ENCODE measurements around a stretch of chr18.

GRCh38 chr18:46836128-46836801 lies 79.4 kb upstream of the ST8SIA5 start:
- PRO-cap, result no peak
- RAMPAGE, long total RNA, result no peak

GRCh38 chr18:47260895-47261444 lies 9.5 kb upstream of the SKOR2 start:
- PRO-cap, result no peak
- RAMPAGE, long total RNA, result no peak

- PRO-cap, result no peak
- RAMPAGE, long total RNA, result no peak
These were observed 105.0 kb downstream of the SMAD2 start for GRCh38 chr18:47825442-47825858.

GRCh38 chr18:47883665-47884160 lies 46.7 kb downstream of the SMAD2 start:
- PRO-cap, result no peak
- RAMPAGE, long total RNA, result no peak

DNA sequence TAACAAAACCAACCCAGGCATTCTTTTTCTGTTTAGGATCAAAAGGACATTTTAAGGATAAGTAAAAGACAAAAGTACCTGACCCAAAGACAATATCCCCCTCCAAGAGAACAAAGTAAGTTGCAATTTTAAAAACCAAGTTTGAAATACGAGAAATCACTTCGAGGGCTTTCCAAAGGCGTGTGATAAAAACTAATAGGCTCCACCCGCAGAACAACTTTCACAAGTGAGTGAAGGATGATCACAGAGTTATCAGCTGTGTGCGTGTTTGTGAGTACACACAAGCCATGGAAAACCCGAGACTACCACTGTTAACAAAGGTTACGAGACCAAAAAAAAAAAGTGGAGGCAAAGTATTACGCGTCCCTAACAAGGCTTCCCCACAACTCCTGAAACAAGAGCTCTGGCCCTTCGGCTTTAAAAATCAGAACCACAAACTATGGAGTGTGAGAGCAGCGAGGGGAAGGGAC lies 766 bp downstream of the SMAD2 start:
- PRO-cap, result bidirectional peak, plus-strand start at position 211 of the sequence, minus-strand start at position 228 of the sequence; bidirectional peak, plus-strand start at position 427 of the sequence, minus-strand start at position 391 of the sequence
- RAMPAGE, long total RNA, result no peak

DNA sequence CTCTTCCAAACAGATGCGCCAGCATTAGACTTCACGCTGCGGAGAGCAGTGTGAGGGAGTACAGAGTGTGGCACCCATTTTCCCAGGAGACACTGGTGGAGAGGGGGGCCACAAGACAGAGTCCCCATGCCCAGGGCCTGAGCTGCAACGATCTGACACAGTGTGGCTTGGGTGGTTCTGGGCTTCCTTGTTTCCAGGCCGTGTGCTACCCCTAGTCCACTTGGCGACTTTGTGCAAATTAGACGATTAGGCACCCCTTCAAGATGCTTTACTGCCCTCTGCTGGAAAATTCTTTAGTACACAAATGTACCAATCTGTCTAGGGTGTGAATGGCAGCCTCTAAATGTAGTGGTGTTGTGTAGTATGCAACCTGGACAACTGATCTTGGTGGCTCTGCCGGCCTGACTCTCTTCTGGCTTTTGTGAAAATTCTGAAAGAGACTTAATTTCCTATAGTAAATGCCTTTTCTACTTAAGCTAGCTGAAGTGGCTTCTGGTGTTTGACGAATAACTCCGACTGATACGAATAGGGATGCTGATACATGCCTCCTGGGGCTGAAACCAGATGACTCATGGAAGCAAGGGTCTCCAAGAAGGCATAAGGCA lies 92.2 kb upstream of the SMAD2 start:
- PRO-cap, result unidirectional peak, minus-strand start at position 235 of the sequence
- RAMPAGE, long total RNA, result no peak

DNA sequence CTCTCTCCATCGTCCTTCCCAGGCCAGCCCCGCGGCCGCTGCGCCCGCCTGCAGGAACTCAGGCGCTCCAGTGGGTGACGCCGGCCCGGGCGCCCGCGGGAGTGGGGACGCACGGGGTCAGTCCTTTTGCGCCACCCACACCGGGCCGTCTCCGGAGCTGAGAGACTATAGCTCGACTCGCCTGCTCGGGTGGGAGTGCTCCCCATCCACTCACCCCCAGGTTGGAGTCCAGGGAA lies 205.6 kb upstream of the SMAD2 start:
- PRO-cap, result no peak
- RAMPAGE, long total RNA, result no peak

DNA sequence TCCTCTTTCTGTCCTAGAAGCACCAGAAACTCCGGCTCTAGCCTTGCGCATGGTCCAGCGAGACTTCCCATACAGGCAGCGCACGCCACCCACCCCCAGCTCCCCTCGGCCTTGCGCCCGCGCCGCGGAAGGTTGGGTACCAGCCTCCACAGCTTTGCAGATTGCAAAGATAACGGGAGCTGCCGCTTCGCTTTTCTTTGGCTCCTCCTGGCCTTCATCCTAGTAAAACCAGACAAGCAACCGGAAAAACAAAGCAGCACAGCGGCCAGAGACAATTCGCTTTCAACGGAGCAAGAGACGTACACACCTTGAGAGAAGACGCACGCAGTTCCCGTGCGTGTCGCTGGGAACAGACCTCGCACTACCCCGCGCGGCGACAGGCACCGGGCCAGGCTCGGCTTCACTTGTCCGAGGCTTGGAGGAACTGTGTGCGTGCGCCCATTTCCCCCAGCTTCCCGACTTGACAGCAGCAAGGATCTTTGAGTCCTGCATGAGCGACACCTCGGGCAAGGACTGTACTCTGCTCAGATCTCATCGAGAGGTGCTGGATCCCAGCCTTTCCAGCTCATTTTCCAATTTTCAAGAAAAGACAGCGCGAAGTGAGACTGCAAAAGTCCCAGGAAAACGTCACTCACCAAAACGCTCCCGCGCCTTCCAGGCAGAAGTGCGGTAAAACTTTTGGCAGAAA lies 988 bp downstream of the ZBTB7C start:
- PRO-cap, result no peak
- RAMPAGE, long total RNA, result no peak

DNA sequence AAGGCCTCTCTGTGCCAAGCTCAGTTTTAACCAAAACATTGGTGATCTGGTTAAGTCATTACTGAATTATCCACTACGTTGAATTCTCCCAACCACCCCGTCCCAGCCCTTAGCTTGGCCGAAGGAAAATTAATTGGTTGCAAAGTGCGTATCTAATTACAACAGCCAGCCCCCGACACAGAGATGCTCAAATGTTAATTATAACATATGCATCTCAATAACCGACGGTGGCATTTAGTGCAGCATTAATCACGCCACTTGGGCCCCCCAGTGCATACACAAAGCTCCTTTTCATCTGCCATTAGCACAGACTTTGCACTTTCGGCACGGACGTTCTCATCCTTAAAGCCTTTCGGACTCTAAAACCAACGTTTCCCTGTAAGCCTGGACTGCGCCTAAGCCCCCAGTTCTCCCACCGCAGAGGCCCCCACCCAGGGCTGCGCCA lies 440 bp upstream of the CTIF start:
- PRO-cap, result unidirectional peak, plus-strand start at position 73 of the sequence; bidirectional peak, plus-strand start at position 327 of the sequence, minus-strand start at position 124 of the sequence
- RAMPAGE, long total RNA, result no peak

- PRO-cap, result bidirectional peak, plus-strand start at chr18:48540496, minus-strand start at chr18:48540335; bidirectional peak, plus-strand start at chr18:48540750, minus-strand start at chr18:48540677
- RAMPAGE, long total RNA, result no peak
These were observed 1.6 kb downstream of the CTIF start for GRCh38 chr18:48540271-48541009.

DNA sequence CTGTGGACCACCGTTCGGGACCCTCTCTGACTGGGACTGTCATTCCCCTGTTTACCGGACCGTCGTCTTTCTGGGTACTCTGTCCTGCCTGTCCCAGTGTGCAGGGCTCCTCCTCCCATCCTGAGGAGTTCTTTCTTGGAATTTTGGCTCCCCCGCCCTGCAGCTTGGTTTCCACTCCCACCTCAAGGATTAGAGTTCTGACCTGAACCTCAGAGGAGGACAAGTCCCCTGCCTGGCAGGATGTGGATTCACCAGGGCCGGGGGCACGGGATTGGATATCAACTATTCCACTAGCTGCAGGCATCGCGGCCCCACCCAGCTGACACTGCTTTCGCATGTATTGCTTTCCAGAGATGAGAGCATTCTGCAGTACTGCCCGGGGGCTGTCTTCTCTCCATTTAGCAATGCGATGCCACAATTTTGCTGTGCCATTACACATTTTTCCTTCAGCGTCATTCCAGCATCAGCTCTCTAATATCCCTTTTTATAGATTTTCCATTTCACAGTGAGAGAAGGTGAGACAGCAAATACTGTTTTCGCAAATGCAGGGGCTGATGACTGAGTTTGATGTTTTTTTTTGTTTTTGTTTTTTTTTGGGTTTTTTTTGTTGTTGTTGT lies 41.9 kb downstream of the CTIF start:
- PRO-cap, result no peak
- RAMPAGE, long total RNA, result no peak

DNA sequence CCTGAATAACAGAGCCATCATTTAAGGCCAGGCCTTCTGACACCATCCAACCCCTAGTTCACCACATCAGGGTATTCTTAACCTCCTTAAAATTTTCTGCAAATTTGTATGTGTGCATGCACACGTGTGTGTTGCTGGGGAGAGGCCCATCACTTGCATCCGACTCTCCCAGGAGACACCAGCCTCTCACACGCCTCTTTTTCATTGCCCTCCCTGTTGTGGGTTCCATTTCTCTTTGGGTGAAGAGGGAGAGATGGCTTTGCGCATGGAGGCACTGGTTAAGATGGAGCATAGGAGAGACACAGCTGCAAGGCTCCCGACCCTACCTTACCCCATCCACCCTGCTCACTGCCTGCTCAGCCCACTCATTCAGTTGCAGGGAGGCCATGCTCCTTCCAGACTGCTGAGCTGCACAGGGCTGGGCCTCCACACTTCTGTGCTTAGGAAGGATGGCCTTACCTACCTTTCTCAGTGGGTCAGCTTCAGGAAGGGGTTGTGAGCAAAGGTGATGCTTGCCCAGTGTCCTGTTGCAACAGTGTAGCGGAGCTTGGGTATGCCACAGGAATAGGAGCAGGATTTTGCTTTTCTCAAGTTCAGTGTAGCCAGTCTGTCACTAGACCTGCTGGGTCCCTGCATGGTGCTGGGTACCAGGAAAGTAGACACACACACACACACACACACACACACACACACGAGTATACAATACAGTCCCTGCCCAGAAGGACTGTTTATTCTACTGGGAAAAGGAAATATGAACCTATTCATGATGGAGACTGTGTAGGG lies 127.8 kb downstream of the CTIF start:
- PRO-cap, result no peak
- RAMPAGE, long total RNA, result no peak

DNA sequence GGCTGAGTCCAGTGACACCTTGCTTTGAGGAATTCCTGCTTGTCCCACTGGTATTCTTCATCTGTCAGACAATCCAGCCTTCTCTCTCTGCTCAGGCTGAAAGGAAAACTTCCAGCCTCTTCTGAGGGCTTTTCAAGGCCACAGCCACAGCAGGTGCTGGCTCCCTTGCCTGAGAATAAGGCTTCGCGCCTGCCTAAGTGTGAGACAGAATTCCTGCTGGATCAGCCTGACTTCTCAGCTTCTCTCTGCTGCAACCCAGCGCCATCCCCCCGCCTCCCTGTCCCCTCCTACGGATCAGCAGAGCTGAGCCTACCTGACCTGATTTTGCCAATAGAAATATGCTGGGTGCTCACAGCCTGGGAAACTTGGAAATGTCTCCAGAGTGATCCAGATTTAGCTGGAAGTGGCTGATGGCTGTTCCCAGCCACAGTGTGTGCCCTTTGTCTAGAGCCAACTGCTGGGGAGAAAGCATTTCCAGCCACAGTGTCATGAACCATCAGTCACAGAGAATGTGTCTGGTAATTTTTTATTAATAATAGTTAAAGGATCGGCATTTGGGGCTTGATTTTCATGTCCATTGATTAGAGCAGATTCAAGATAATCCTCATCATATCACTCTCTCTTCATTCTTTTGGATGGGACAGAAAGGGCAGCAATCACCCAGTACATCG lies 147.8 kb downstream of the SMAD7 start:
- PRO-cap, result no peak
- RAMPAGE, long total RNA, result no peak

DNA sequence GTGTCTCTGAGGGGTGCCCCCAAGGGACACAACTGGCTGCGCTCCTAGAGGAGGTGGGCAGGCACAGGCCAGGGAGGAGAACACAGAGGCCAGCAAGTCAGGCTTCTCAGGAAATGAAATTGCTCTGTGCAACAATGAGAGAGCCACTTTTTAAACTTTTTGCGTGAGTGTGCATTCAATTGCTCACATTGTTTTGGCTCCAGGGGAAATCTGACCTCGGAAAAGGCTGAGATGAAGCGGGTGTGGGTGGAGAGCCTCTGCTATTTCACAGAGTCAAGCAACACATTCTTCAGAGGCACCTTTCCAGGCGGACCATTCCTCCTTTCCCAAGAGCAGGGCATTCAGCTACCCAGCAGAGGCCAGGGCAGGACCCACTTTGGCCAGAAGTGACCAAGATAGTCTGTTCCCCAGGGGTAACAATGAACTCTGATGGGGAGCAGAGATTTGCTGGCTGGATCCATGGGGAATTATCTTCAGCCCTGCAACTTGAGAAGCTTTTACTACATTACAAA lies 125.4 kb downstream of the SMAD7 start:
- PRO-cap, result no peak
- RAMPAGE, long total RNA, result no peak

GRCh38 chr18:48868402-48868761 lies 82.4 kb downstream of the SMAD7 start:
- PRO-cap, result no peak
- RAMPAGE, long total RNA, result no peak

DNA sequence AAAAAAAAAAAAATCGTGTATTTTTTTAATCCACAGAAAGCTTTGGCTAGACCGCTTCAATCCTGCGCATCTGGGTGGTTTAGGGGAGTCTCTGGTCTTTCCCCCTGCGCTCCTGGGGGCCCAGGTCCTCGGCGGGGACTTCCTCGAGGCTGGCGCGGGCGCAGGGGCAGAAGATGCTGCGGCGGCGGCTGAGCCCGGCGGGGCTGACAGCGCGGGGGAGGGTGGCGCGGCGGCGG lies 488 bp upstream of the SMAD7 start:
- PRO-cap, result no peak
- RAMPAGE, long total RNA, result no peak

DNA sequence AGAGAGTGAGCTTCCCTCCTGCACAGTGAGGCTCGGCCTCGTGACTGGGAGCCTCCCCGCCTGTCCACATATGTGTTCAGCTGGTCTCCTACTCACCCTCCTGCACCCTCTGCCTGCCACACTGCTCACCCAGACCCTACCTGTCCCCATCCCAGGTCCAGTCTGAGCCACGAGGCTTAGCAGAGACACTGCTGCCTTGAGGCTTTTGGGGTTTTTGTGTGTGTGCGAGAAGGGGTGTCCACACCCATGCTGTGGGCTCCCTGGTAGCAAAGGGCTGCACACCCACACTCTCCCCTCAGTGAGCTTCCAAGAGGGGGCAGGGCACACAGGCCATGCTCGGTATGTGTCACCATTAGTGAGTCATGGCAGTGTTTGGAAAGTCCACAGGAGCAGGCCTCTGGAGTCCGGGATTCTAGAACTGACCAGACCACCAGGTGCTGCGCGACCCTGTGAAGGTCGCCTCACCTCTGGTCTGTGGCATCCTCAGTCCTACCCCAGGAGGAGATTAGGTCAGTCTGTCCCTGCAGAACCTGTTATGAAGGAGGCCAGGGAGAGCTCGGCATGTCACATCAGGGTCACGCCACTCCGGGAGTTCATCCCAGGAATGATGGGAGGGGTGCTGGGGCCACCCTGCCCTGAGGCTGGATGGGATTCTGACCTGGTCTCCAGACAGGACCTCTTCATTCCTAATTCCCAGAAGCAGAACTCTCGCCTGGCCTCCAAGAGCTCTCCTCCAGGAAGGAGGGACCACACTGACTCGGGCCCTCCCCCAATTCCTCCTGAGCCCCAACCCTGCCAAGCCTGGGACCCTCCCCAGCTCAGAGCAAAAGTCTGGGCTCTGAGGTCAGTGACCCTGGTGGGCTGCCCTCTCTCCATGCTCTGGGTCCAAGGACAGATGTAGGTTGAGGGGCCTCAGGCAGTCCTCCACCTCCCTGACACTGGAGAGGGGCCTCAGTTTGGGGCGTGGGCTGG lies 40.0 kb upstream of the SMAD7 start:
- PRO-cap, result no peak
- RAMPAGE, long total RNA, result no peak

GRCh38 chr18:49490542-49491021 lies 1.7 kb downstream of the RPL17 start:
- PRO-cap, result no peak
- RAMPAGE, long total RNA, result no peak

DNA sequence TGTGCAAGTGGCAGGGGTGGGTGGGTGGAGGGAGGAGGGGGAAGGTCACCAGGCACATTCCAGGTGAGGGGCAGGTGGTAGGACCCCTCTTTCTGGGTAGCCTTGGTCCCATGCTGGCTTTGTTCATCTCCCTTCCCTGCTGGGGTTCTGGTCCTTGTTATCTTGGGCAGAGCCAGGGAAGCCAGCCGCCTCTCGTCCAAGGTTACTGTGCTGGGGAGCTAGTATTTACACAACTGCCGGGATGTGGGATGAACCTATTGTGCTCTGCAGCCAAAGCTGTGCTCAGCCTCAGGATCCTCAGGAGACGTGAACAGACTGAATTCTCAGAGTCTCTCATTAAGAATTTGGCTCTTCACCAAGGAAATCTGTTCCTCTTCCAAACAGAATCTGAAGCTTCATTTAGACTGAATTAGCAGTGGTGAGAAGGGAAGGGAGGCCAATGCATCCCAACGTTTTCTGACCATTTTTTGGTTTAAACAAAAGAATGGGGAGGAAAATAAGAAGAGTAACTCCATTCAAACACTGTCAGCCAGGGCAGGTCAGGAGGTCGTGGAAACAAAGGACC lies 107.0 kb downstream of the LIPG start:
- PRO-cap, result no peak
- RAMPAGE, long total RNA, result no peak

DNA sequence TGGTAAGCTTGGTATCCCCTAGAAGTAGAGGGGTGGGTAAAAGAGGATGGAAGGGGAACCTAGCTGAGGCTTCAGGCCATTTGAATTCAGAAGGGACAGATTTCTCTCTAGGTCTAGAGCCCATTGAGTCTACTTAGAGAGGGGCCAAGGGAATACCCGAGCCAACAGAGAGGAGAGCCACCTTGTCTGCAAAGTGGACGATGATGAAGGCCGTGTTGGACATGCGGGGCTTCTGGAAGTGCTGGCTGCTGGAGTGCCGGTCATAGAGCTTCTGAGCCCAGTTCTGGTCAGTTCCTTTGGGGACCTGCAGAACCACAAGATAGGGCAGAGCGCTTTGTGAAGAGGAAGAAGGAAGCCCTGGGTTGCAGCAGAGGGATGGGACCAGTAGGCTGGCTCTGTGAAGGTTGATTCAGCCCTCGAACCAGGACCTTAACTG lies 140.8 kb upstream of the ACAA2 start:
- PRO-cap, result no peak
- RAMPAGE, long total RNA, result no peak

Data from GM23338 (cell line).